A375 (cell line): ENCODE measurements around a stretch of chr15.

DNA sequence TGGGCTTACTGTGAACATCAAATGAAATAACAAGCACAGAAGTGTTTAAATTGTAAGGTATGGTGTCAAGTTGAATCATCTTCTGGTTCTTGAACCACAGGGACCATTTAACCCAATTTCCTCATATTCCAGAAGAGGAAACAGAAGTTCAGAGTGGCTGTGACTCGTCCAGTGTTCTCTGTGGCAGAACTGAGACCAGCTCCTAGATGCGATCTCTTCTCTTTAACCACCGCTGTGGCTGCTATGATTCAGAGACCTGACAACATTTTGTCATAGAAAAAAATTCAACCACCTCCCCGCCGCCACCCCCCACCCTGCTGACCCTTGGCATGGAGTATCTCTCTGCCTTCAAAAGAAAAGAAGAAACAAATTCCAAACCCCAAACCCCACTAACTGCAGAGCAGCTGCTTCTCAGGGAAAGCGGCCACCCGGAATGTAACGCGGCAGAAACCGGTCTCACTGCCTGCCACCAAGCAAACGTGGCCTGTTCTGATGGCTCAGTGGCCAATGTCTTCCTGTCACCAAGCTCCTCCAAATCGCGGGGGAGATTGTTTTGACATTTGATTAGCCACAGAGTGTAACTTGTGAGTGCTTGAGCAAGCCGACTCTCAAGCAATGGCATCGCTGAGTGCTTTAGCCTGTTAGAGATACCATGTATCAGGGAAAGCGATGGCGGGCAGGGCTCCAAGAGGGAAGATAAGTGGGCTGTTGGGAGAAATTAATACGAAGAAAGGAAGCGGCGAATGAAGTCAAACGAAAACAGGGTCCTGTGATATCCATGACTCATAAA, 44.7 kb upstream of the TLE3 start:
- RAMPAGE, long total RNA: no peak

GRCh38 chr15:70155048-70155573, 57.4 kb upstream of the TLE3 start:
- RAMPAGE, long total RNA: no peak

DNA sequence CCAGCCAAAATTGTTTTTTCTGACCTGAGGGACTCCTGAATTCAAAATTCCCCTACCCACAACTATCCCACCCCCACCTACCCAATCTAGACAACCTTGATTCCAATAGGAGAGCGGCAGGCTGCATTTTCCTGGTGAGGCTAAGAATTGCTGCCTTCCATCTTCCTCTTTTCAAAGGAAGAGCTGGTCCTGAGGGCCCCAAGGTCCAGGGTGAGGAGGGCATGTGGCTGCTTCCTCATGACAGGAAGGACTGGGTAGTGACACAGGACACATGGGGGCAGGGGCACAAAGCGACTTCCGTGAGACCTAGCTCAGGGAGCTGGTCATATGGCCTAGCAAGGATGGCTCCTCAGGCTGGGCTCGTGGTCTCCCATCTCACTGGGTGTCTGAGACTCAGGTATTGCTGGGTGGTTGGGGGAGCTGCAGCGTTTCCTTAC, 159.8 kb upstream of the TLE3 start:
- RAMPAGE, long total RNA: no peak

- RAMPAGE, long total RNA: no peak
These were observed 204.1 kb downstream of the UACA start for GRCh38 chr15:70559221-70559618.

- RAMPAGE, long total RNA: no peak
These were observed 94.5 kb downstream of the UACA start for GRCh38 chr15:70668737-70669429.

- RAMPAGE, long total RNA: no peak
These were observed 31.4 kb upstream of the UACA start for GRCh38 chr15:70794885-70795127.

DNA sequence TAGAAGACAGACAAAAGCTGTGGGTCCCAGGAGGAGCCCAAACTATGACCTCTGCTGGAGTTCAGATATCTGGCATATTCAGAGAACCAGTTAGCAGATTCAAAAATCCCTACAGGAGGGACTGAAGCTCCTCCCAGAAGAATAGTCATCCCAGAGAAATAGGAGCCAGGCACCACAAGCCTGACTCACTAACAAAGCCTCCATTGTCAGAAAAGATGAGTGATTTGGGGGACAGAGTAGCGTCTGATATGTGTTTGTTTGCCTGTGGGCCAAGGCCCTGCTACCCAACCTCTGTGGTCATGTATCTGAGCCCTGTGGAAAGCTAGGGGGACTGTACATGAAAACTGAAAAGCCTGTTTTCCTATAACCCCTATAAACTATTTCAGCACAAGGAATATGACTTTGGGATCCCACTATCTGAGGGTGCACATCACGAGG, 9.5 kb upstream of the LARP6 start:
- RAMPAGE, long total RNA: no peak

DNA sequence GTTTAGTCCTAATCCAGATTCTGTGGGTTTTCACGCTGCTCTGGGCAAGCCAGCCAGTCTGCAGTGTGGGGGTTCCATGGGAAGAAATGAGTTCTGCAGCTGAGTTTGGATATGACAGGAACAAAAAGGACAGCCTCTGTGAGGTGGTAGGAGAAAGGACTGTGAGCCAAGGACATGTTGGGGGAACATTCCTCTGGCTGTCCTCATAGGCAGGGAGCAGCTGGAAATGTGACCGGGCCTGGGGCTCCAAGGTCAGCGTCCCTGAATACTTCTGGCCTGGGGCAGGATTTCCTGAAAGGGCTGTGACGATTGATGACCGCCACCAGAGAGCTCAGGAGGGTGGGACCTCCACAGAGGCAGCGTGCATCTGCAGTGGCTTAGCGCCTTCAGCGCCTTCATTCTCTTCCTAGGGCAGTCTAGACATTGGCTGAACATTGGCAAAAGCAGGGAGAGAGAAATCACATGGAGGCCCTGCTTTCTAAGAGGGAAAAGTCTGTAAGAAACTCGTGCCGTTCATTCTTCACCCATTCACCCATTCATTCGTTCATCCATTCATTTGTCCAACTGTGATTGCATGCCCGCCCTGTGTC, 18.9 kb downstream of the THSD4 start:
- RAMPAGE, long total RNA: no peak

DNA sequence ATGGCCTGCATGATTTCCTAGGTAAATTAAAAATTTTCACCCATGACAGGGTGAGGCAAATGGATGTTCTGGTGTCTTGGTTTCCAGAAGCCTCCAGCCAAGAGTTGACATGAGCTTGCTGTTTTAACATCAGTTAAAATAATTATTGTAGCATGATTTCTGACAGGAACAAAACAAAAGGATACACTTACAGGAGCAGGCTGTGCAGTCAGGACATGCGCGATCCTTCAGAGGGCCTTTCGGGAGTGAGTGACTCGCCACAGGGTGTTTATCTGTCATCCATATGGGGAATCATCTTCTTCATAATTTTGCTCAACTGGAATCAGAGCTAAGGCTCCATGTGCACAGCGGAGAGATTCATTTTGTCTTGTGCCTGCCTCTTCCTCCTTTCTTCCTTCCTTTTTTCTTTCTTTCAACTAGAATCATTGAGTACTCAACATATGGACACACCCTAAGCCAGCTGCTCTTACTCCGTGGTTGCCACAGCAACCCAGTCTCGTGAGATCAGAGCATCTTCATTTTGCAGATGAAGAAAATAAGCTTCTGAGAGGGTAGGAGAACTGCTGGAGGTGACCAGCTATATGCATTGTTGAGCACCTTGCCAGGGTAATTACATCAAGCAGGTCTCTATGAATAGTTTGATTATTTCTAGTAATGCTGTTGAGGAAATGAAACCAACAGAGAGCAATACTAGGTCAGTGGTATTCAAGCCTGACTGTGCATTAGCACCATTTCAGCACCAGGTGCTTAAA, 73.5 kb downstream of the THSD4 start:
- RAMPAGE, long total RNA: no peak

- RAMPAGE, long total RNA: no peak
These were observed 130.2 kb downstream of the THSD4 start for GRCh38 chr15:71245532-71245910.

- RAMPAGE, long total RNA: no peak
These were observed 199.6 kb downstream of the THSD4 start for GRCh38 chr15:71314754-71315335.

- RAMPAGE, long total RNA: no peak
These were observed 213.7 kb downstream of the THSD4 start for GRCh38 chr15:71328865-71329420.

GRCh38 chr15:71333758-71334097, 218.5 kb downstream of the THSD4 start:
- RAMPAGE, long total RNA: no peak

GRCh38 chr15:71337087-71337944, 222.0 kb downstream of the THSD4 start:
- RAMPAGE, long total RNA: no peak

- RAMPAGE, long total RNA: no peak
These were observed 294.3 kb downstream of the THSD4 start for GRCh38 chr15:71409432-71410131.

GRCh38 chr15:71604707-71605053, 205.7 kb upstream of the NR2E3 start:
- RAMPAGE, long total RNA: no peak

- RAMPAGE, long total RNA: no peak
These were observed 133.3 kb upstream of the NR2E3 start for GRCh38 chr15:71677087-71677506.

- RAMPAGE, long total RNA: no peak
These were observed 17.6 kb downstream of the GRAMD2A start for GRCh38 chr15:72179861-72180572.

DNA sequence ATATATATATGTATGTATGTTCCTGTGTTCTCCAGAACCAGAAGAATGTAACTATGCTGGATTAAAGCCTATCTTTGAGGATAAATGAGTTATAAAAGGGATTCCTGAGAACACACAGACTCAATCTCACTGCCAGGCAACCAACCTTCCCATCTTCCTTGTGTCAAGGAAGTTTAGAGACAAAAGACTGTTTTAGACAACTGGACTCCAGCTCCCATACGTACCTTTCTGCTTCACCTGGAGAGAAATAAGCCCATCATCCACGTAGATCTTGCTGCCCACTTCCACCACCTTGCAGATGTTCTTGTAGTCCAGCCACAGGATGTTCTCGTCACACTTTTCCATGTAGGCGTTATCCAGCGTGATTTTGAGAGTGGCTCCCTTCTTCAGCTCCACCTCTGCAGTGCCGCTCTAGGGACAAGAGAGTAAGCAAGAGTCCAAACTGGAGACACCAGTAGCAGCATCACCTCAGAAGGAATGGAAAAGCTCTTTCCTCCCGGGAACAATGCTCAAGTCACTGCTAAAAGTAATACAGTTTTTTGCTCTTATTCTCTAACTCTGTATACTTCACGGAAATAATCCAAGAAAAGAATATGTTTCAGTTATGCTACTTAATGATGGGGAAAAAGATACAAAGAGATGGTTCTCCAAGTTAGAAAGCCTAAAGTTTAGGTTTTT, 12.0 kb upstream of the GRAMD2A start:
- RAMPAGE, long total RNA: no peak

DNA sequence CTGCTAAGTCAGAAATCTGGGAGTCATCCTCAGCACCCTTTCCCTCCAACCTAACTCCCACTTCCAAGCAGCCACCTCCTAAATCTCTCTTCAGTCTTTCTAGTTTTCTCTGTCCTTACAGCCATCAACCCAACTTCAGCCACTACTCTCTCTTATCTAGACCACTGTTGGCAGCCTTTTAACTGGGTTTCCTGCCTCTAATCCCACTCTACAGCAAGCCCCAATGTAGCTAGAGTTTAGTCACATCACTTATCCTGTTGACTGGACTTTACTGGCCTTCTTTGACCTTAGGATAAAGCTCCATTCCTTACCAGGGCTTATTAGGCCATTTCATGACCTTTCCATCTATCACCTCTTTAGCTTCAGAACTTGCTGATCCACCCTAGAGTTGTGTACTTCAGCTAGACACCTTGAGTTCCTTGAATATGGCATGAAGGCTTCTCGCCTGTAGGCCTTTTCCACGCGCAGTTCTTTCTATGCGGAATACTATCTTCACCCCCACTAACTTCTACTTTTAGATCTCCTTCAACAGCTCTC, 8.4 kb downstream of the HEXA start:
- RAMPAGE, long total RNA: no peak